HCT116 (cell line): ENCODE measurements around a stretch of chr15.

DNA sequence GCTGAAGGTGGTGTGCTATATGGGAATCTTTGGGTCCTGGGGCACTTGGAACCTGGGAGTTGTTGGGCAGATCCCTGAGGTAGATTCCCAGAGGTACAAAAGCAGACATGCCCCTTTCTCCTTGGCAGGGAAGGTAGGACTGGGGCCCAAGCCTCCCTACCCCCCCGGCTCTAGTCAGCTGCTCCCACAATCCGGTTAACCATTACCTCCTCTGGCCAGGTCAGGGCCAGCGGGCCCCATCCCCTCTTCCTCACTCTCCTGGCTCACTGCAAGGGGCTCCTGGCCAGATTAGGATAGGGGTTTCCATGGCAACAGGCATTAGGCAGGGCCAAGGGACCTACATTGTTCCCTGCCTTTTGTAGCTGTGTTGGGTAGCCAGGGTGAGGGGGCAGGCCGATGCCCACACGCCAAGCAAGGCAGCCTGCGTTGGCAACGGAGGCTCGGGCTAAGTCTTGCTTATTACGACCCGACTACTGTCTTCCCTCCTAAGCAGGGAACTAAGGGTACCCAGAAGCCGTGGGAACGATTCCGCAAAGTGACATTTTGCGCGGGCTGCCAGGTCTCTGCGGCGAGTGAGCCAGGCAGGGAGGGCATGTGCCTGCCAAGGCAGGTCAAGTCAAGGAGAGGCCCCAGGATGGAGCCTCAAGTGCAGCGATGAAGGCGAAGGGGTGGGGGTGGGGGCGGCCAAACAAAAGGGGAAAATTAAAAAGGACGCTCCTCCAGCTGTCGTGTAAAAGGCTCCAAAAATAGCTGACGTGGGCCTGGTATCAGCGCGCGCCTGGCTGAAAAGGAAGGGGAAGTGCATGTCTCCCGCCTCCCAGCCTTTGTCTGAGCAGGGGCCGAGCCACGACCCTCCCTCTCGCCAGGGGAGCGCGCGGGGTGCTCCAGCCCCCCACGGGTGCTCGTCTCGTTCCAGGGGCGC lies 994 bp downstream of the IDH2 start:
- RRBS = no CpG with 5 or more reads among the region's 37 CpGs

- RRBS = 93% methylated on average over 1 of the region's 10 CpGs
Observed at GRCh38 chr15:90104410-90105118, 2.3 kb upstream of the IDH2 start.

DNA sequence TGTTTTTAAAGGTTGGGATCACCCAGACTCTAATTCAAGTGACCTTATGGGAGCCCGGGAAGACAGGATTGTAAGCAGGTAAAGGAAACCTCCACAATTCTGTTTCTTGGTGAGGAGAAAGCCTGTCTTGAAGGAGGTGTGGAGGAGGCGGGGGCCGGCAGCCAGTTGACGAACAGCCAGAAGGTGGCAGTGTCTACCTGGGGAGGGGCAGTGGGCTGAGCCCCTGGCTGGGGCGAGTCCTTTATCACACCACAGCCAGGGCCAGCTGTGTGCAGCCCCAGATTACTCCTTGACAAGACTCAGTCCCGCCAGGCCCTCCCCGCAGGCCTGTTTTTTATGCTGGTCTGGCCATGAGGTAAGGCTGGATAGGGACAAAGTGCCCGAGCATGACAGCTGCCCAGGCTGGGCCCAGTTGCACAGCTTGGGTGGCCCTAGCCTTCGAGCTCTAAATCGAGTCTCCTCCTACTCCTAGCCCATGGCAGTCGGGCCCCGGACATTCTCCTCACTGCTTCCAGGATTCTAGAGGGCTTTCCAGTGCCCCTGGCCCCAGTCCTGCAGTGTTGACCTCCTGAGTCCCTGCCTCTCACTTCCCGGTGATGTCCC lies 41.0 kb upstream of the IDH2 start:
- RRBS = 25% methylated on average over 5 of the region's 13 CpGs

GRCh38 chr15:90203898-90204320 lies 2.8 kb downstream of the SEMA4B start:
- RRBS = no CpG with 5 or more reads among the region's 9 CpGs

DNA sequence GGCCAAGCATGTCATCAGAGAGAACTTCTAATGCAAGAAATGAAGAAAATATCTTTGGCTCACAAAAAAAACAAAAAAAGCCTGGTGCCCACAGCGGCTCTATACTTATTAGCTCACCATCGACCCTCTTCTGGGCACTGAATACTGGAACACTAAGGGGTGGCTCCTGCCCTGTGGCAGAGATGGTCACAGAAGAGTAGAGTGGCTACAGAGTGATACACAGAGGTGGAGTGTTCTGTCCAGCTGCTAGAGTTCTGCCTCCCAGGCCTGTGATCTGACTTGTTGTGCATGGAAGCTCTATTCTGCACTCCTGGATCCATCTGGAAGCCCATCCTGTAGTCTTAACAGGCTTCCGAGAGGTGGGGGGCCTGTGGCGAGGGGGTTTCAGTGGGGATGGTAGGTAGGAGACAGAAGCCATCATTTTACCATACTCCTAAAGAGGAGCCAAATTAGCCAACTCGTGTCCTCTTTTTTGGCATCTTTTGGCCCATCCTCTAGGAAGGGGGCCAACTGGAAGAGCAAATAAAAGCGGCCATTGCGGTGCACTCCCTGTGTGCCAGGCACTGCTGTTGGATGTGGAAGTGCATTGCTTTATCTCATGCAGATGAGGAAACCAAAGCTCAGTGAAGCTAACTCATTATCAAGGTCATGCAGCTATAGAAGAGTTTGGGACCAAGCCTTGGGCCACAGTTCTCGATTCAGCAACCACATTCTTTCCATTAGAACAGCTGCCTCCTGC lies 6.0 kb downstream of the SEMA4B start:
- RRBS = no CpG with 5 or more reads among the region's 8 CpGs

DNA sequence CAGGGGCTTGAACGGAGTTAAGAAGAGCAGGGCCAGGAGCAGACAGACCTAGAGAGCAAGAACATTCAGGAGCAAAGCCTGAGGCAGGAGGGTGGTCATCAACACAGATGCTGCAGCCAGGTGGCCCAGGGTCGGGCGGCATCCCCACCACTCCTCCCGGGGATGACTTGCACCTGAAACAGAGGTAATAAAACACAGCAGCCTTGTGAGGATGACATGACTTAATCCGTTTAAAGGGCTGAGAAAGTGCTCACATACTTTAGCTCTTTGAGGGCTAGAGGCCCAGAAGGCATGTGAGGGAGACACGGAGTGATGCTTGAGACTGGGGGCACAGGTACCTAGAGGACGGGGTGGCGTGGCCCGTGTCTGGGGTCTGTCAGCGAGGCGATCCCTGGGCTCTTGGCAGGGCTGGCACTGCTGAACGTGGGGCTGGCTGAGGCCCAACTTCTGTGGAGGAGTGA lies 9.3 kb downstream of the SEMA4B start:
- RRBS = no CpG with 5 or more reads among the region's 12 CpGs

DNA sequence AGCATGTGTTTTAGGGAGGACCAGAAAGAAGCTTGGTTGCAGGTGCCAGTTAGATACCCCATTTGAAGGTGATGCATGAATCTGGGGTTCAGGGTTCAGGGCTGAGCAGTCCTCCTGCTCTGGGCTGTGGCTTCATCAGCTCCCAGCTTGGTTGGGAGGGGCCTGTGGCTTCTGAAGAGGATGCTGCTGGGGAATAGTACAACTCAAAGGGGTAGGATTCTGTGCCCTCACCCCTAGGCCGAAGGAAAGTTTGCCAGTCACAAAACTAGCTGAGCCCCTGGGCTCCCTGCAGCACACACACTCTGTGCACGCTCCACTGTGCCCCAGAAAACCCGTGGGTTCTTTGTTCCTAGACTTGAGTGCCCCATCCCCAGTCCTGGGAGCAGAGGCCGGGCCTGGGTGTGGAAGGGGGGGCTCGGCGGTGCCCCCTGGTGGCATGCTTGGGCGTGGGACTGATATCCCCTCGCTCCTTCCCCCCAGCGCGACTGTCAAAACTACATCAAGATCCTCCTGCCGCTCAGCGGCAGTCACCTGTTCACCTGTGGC lies 14.4 kb downstream of the CIB1 start:
- RRBS = no CpG with 5 or more reads among the region's 12 CpGs

DNA sequence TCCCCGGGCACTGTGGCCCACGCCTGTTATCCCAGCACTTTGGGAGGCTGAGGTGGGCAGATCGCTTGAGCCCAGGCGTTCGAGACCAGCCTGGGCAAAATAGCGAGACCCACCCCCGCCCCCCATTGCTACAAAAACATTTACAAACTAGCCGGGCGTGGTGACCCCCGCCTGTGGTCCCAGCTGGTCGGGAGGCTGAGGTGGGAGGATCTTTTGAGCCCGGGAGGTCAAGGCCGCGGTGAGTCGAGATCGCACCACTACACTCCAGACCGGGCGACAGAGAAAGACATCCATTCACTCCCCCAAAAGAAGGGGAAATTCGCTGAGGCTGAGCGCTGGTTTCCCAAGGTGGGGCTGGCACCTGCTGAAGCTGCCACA lies 841 bp upstream of the CRTC3 start:
- RRBS = 88% methylated on average over 4 of the region's 20 CpGs

- RRBS = 3% methylated on average over 28 of the region's 53 CpGs
Observed at GRCh38 chr15:90664738-90665500, 52.2 kb upstream of the BLM start.

DNA sequence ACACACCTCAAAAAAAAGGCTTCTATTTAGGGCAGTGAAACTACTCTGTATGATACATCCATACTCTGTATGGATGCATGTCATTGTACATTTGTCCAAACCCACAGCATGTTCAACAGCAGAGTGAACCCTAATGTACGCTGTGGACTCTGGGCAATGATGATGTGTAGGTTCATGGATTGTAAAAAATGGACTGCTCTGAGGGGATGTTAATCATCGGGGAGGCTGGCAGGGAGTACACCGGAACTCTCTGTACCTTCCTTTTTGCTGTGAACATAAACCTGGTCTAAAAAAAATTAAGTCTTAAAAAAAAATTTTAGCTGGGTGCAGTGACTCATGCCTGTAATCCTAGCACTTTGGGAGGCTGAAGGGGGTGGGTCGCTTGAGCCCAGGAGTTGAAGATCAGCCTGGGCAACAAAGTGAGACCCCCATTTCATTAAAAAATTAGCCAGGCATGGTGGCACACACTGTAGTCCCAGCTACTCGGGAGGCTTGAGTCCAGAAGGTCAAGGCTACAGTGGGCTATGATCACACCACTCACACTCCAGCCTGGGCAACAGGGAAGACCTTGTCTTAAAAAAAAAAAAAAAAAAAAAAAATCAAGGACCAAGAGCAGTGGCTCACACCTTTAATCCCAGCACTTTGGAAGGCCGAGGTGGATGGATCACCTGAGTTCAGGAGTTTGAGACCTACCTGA lies 49.6 kb upstream of the BLM start:
- RRBS = no CpG with 5 or more reads among the region's 6 CpGs

DNA sequence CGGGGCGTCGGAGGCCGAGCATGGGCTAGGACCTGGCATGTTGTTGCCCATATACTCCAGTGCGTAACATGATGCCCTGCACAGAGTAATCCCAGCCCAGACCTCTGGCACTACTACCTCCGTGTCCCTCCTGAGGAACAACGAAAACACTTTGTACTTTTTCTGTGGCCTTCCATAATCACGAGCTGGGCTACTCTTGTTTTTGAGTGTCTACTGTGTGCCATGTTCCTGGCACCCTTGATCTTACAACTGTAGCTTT lies 455 bp downstream of the BLM start:
- RRBS = no CpG with 5 or more reads among the region's 8 CpGs

DNA sequence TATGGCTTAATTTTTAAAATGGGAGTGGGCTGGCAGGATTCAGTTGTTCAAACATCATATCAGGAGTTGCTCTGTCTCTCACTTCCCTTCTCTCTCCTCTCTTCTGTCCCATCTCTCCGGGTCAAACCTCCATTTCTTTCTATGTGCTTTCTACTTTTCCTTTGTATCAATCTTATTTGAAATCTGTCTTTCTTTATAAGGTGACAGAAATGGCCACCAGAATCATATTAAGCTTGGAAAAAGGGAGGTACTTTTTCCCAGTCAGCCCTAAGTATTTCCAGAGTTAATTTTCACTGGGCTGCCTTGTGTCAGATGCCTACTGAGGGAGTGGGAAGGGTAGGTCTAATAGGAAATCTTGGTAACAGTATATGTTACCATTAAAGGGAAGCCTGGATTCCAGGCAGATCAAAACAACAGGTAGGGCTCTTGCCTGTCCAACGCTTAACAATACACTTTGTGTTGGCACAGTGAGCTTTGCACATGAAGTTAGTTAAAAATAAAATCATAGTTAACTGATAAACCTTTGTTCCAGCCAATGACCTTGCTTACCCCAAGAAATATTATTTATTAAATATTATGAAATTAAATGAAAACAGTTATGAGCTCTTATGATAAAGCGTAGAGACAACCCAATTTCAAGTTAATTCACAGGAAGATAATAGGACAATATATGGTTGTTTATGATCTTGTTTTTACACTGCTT lies 41.5 kb downstream of the BLM start:
- RRBS = no CpG with 5 or more reads among the region's 3 CpGs

DNA sequence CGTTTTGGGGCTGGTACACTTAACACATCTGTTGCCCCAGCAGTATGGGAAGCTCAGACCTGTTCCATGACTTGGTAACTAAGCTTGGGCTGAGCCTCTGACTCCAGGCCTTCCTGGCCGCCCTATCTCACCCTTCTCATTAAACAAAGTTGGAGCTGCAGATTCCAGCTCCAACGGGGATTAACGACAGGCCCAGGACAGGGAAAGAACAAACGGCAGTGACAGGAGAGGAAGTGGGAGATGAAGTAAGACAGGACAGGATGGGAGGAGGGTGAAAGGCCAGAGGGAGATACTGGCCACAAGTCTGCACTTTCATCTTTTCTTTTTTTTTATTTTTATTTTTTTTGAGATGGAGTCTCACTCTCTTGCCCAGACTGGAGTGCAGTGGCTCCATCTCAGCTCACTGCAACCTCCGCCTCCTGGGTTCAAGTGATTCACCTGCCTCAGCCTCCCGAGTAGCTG lies 8.5 kb upstream of the FURIN start:
- RRBS = no CpG with 5 or more reads among the region's 7 CpGs

- RRBS = 97% methylated on average over 4 of the region's 22 CpGs
Observed at GRCh38 chr15:90876177-90876710, 7.9 kb downstream of the FURIN start.

GRCh38 chr15:90881034-90881824 lies 3.1 kb upstream of the FES start:
- RRBS = 80% methylated on average over 12 of the region's 31 CpGs

DNA sequence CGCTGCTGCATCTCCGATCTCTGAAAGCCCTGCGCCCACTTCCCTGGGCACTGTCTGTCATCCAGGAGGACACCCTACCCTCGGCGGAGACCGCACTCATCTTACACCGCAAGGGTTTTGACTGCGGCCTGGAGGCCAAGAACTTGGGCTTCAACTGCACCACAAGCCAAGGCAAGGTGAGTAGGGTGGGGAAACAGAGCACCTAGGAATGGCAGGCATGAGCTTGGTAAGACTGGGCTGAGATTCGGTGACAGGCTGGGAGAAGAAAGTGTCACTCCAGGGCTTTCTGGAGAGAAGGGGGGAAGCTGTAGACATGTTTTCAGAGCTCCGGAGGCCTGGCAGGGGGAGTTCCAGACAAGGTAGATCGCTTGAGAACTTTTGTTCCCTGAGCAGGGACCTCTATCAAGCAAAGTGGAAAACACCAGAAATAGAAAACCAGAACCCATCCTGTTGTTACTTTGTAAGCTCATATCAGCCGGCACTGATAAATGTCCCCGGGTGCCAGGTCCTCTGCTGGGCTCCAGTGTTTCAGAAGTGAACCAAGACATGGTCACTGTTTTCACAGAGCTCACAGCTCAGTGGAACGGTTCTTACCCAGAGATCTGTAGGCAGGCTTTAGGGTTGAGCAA lies 13.7 kb downstream of the HDDC3 start:
- RRBS = no CpG with 5 or more reads among the region's 14 CpGs

GRCh38 chr15:90979100-90979535 lies 15.2 kb downstream of the PRC1 start:
- RRBS = no CpG with 5 or more reads among the region's 6 CpGs

GRCh38 chr15:91021340-91022316 lies 766 bp downstream of the VPS33B start:
- RRBS = 2% methylated on average over 7 of the region's 21 CpGs

DNA sequence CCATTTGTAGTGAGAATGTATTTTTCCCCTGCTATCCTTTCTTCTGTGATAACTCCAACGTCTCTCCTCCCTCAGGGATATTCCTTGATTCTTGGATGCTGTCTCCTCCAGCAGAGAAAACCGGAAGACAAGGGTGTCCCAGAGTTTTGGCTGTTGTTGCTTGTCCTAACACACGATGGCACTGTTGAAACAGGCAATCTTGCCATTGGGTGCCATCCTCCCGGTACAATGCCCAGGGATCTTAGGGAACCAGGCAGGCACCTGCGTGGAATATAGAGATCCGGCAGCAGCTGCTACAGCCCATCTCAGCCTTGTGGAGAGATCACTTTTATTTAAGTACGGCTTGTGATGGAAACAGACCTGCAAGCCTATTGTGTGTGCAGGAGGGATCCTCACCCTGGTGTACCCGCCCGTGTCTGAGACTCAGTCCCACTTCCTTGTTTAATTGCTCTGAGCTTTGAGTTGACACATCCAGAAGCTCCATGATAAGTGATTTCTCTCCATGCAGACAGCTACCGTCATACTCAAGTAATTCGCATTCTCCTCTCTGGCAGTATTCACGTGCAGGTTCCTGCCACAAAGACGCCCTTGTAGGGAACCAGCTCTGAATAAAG lies 33.6 kb upstream of the VPS33B start:
- RRBS = 3% methylated on average over 4 of the region's 13 CpGs